Type B pancreatic cell (in vitro differentiated cells): ENCODE results near the genes SIX2 and SRBD1.

GRCh38 chr2:43137570-43137731, 89.0 kb downstream of the ZFP36L2 start:
- PRO-cap: no peak

GRCh38 chr2:43139816-43140825, 86.3 kb downstream of the ZFP36L2 start:
- PRO-cap: no peak

DNA sequence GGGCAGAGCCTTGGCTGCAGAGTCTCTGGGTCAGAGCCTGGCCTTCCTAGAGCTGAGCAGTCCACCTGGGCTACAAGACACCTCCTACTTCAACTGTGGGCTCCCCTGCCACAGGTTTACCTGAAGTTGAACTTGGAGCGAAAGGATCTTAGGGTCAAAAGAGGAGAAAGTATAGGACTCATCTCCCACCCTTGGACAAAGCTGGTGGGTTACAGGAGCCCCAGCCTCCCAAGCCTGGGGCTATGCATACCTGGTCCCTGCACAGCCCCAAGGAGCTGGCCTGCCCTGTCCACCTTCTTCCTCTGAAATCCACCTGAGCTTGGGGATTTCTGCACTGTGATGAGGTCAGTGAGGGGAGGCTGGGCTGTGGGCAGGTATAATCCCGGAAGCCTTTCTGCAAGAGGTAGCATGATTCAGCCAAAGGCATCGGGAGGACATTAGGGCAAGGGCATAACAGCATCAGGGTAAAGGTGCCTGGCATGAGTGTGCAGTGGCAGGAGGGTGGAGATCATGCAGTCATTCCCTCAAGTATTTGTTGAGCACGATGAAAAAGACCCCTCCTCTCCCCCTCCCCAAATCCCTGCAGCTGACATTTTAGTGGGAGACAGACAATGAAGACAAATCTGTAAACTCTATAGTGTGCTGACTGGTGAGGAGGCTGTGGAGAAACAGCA, 18.9 kb downstream of the ZFP36L2 start:
- PRO-cap: no peak

- PRO-cap: unidirectional peak, minus-strand start at chr2:43222929
Measured at GRCh38 chr2:43222698-43223367, 3.6 kb downstream of the ZFP36L2 start.

DNA sequence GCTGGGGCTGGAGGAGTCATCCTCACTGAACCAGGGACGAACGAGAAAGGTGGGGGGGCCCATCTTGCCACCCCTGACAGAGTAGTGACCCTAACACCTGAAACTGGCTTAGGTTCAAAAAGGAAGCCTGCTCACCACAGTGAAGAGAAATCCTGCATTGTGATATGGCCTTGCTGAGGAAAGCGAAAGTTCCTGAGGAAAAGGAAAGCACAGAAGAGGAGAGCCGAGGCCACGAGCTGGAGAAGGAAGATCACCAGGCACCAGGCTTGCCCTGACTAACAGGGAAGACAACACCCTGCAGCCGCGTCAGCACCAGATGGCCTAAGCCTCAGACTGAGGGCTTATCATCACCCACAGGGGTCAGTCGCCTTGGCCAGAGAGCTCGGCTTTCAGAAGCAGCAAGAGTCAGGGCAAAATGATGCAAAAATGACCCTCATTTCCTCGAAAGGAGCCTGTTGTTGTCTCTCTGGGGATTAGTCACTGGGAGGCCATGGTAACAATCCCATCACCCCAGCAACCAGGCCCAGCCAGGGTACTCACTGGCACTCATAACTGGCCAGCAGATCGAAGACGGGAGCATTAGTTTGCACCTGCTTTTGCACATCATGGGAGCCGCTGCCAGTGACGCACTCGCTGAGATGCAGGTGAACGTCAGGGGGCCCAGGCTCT, 42.6 kb upstream of the ZFP36L2 start:
- PRO-cap: no peak

GRCh38 chr2:43293712-43294334, 67.4 kb upstream of the ZFP36L2 start:
- PRO-cap: no peak

GRCh38 chr2:43349248-43349854, 122.9 kb upstream of the ZFP36L2 start:
- PRO-cap: no peak

DNA sequence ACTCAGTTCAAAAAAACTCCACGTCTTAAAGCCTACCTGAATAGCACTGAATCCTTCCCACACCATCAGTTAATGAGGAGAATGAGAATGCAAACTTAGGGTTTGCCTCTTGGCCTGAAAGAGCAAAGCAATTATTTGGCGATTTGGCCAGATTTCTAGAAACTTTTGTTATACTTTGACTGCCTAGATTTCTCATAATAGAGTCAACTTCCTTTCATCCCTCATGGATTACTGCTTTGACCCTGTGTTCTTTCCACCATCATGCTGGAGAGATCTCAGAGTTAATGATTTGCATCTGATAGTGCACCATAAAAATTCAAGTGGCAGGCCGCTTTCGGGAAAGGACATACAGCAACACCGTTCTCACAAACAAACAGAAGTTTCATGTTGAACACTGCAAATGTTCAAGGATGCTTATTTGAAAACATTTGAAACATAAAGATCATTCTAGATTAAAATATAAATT, 143.7 kb upstream of the ZFP36L2 start:
- PRO-cap: no peak

DNA sequence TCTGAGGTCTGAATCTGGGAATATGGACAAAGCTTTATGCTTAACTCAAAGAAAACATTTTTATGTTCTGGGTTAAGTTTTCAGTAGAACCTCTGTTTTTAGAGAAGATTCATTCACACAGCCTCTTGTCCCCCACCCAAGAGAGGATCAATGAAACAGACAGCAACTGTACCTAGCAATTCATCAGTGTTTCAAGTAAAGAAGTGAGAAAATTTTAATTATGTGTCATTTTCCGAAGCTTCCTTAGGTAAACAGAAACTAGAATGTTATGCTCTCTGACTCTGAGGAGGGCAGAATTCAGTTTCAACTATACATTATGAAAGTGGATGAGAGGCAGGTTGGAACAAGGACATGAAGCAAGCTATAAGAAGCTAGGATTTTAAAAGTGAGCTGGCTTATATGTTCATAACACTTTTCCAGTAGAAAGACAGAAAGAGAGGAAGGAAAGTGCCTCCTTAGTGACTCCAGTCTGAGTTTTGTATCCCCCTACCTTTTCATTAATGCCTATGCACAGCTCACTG, 160.6 kb upstream of the ZFP36L2 start:
- PRO-cap: no peak

- PRO-cap: no peak
Measured at GRCh38 chr2:43426108-43426906, 169.5 kb downstream of the THADA start.

DNA sequence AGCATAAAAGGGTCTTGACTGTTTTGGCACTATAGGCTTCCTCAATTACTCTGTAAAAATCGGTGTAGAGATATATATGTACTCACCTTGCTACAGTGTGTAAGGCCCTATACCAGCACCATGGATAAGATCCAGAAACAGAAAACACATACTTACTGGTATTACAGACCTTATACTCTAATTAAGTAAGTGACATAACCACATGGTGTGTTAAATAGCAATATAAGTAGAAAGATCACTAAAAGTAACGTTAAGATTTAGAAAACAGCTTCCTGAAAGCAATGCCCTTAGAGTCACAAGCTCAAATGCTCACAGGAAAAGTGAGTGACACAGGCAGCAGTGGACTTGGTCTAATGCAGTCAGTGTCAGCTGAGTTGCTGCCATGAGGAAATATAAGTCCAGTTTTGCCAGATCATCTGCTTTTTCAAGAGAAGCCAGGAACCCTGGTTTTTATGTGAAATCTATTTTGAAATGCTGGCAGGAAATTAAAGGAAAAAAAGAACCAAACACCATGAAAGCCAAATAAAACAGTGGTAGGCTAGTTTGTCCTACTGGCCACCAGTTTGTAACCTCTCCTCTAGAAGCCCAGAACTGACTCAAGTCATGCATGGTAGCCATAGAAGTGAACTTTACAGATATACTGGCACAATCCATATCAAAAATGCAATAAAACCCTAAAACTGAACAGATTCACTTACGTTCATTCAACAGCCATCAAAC, 109.3 kb downstream of the THADA start:
- PRO-cap: no peak

- PRO-cap: no peak
Measured at GRCh38 chr2:43519402-43520381, 76.1 kb downstream of the THADA start.

DNA sequence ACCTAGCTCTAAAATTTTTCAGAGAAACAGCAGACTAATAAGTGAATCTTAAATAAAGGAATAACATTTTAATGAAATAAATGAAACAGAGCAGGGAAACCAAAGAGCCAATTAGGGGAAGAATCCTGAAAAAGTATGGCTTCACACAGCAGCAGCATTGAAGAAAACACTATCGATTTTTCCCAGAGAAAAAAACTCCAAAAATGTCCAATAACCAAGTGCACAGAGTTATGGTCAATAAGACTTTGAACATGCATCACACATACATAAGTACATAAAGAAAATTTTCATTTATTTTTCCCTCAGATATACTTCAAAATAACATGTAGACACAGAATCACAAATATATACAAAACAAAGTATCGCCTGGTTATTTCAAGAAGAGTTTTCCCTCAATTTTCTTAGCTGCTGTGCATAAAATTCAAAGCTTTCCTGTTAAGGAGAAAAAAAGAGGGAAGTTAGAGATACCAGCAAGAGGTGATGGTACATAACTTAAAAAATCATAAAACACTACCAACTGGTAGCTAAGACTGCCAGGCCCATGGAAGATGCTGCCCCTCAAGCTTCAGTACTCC, 49.5 kb downstream of the ABCG8 start:
- PRO-cap: no peak

DNA sequence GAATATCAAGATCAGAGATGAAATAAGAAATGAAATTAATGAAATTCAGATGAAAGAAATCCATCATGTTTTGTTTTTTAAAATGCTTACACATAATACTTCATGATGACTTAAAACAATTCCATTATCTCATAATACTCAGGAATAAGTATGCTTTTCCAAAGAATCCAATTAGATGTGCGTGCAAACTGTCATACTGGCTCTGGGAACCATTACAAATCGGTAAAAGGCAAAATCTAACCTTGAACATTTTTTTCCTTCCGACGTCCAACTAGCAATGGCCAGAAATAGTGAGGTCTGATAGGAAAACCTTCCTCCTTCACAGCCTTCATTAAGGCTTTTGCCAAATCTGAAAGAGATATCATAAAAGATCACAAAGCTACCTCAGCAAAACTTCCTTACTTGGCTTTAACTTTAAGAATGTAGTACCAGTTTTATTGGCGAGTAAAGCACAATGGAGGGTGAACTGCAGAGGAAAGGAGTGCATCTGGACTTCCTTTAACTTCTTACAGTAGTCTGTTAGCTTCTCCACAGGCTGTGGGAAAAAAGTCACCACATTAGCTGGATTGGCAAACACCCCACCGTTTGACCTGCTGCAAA, 22.3 kb downstream of the LRPPRC start:
- PRO-cap: no peak

DNA sequence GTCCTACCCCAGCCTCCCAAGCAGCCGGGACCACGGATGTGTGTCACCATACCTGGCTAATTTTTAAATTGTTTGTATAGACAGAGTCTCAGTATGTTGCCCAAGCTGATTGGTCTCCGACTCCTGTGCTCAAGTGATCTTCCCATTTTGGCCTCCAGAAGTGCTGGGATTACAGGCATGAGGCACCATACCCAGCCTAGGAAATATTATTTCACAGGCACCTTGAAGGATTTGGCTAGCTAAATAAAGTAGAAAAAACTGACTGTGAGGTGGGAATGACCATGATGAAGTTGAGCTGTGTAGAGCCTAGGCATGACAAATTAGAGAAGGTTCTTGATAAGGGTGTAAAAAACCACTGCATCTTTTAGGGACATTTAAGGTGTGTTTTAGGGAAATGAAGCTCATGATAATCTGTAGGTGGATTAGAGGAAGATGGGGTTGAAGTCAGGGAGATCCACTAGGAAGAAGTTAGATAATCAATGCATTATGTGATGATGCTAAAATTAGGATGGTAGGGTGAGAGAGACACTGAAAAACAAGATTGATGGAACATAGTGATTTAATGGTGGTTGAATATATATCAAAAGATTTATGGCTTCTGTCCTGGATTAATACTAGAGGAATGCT, 12.5 kb downstream of the PPM1B start:
- PRO-cap: no peak

DNA sequence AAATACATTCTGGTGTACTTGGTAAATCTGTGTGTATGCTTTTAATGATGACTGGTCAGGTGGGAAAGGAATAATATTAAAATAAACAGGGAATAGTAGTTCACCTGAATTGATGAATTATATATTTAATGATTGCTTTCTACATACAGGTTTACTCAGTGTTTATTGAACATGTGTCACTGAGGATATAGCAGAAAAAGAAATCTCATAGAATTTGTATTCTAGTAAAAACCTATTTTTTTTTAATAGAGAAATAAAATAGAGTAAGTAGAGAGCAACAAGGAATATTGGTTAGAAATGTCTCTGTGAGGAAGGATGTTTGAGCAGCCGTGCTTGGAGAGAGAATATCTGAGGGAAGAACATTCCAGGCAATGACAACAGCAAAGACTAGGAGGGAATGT, 46.9 kb downstream of the PPM1B start:
- PRO-cap: no peak

DNA sequence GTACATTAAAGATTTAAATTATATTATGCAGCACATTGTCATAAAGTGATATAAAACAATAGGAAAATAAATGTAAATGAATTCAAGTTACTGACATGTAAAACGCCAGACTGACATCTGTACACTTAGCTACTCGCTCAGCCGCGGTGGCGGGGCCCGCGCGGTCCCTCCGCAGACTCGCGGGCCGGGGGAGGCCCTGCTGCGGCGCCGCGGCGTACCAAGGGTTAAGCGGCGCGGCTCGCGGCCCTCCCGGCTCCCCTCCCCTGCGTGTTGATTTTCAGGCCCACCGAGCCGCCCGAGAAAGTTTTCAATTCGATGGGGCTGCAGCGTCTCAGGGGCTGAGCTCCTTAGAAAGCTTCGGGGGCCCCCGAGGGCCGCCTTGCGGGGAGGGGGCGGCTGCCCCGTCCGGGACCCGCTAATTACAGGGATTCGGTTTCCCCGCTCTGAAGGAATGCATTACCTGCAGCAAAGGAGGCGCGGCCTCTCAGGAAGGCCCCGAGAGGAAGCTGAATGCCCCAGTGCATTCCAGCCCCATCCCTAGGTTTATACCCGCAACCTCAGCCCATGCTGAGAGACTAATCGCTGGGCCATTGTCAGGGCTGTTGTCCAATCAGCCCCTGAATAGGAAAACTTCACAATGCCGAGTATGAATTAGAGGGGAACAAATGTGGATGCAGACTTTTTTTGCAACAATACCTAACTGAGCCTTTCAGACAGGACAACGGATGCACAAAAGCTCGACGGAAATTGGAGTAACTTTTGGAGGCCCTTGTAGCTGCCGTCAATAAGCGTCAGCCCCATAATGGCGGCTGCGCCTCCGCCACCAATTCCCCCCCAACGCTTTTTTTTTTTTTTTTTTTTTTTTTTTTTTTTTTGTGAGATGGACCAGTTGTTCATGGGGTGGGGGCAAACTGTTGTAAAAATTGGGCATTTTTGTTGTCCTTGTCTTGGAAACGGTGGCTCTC, 138.8 kb upstream of the SIX3 start:
- PRO-cap: no peak

GRCh38 chr2:45009311-45010563, at the start of gene SIX2:
Gene SIX2 (minus strand): TSS chr2:45009452.
- PRO-cap: bidirectional peak, plus-strand start at chr2:45009697, minus-strand start at chr2:45009432

DNA sequence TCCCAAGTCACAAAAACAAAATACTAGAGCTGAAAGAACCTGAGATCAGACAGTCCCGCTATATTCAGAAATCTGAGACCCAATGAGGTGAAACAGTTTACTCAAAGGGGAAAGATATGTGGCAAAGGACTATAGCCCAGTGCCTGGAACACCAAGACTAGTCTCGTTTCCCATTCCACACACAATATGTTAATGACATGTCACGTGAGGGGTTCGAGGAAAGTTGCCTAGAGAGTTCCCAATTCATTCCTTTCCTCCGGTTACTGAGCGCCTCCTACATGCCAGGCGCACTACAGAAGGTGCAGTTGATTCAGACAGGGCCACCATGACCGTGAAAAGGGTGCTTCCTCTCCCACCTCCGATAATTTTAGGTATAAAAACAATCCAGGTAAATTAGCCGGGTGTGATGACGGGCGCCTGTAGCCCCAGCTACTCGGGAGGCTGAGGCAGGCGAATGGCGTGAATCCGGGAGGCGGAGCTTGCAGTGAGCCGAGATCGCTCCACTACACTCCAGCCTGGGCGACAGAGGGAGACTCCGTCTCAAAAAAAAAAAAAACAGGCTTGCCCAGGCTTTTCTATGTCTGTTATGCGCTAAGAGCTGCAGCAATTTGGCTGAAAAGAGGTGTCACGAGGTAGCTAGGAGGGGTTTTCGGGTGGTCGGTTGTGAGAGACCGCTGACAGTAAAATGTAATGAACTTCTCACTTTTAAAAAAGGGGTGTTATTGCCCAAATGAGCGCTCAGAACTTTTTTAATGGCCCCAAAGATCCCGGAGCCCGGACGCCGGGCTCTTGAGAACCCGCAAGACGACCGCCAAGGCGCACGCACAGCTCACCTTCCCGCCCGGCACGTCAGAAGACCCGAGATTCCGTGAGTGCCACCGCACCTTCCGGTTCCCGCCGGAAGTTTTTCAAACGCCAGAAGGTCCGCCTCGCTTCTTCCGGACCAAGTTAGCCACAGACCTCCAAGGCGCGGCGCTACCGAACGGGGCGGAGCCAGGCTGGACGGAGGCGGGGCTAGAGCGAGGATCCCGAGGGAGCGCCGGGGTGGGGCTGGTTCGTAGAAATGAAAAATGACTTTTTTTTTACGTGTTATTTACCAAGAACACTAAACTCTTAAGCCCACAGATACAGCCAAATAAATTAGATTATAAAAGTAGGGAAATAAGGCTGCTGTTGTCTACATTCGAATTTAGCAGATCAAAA, at the start of gene SRBD1:
Gene SRBD1, minus strand, starts transcription at position 882 of the 1,203 bp plus-strand sequence.
- PRO-cap: unidirectional peak, plus-strand start at position 246 of the sequence; unidirectional peak, plus-strand start at position 313 of the sequence; bidirectional peak, plus-strand start at position 792 of the sequence, minus-strand start at position 856 of the sequence; unidirectional peak, minus-strand start at position 956 of the sequence

DNA sequence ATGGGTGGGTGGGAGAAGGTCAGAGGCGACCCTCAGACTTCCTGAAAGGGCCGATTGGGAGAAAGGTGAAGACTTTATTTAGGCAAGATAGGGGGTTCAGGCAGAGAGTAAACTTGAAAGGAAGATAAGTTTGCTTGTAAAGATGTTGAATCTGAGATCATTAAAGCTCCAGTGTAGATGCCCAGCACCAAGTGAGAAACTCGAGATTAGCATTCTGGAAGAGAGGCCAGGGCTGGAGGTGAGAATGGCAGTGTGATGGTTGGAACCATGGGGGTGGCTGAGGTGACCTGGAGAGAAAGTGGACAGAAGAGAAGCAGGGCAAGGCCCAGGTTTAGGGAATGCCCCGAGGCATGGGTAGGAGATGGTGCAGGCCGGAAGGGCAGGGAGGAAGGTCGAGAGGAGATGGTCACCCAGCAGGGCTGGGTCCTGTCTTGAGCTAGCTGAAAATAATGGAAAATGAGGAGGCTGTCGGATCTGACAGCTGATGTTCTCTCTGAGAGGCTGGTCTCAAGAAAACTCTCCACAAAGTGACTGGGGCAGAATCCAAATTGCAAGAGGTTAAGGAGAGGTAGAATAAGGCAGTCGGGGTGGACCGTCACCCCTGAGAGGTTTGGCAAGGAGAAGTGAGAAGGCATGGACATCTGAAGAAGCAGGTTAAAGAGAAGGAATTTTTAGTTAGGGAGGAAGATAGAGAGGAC, 41.8 kb downstream of the PRKCE start:
- PRO-cap: no peak